Metastatic Breast Carcinoma in the Brain (tissue), 10 donors: ENCODE measurements around the genes ATP6V1E1, GSC2 and SLC25A1.

- PRO-cap, 10 experiments = no peak in any of the 10 experiments
Observed at GRCh38 chr22:11824920-11825531, 3703.0 kb upstream of the OR11H1 start.

GRCh38 chr22:15690109-15690488, 273 bp downstream of the POTEH start:
- PRO-cap, 10 experiments = no peak in any of the 10 experiments

DNA sequence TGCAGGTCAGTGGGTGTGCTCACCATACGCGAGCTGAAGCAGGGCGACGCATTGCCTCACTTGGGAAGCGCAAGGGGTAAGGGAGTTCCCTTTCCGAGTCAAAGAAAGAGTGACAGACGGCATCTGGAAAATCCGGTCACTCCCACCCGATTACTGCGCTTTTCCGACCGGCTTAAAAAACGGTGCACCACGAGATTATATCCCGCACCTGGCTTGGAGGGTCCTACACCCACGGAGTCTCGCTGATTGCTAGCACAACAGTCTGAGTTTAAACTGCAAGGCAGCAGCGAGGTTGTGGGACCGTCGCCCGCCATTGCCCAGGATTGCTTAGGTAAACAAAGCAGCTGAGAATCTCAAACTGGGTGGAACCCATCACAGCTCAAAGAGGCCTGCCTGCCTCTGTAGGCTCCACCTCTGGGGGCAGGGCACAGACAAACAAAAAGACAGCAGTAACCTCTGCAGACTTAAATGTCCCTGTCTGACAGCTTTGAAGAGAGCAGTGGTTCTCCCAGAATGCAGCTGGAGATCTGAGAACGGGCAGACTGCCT, 408.7 kb downstream of the CCT8L2 start:
- PRO-cap, 10 experiments = peak in 2 of 10 experiments; most common minus-strand start position 325 of the sequence (in 2)

DNA sequence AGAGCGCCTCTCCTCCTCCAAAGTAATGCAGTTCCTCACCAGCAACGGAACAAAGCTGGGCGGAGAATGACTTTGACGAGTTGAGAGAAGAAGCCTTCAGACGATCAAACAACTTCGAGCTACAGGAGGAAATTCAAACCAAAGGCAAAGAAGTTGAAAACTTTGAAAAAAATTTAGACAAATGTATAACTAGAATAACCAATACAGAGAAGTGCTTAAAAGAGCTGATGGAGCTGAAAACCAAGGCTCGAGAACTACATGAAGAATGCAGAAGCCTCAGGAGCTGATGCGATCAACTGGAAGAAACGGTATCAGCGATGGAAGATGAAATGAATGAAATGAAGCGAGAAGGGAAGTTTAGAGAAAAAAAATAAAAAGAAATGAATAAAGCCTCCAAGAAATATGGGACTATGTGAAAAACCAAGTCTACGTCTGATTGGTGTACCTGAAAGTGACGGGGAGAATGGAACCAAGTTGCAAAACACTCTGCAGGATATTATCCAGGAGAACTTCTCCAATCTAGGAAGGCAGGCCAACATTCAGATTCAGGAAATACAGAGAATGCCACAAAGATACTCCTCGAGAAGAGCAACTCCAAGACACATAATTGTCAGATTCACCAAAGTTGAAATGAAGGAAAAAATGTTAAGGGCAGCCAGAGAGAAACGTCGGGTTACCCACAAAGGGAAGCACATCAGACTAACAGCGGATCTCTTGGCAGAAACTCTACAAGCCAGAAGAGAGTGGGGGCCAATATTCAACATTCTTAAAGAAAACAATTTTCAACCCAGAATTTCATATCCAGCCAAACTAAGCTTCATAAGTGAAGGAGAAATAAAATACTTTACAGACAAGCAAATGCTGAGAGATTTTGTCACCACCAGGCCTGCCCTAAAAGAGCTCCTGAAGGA, 69.1 kb upstream of the CCT8L2 start:
- PRO-cap, 10 experiments = no peak in any of the 10 experiments

GRCh38 chr22:17159306-17159531, 142 bp upstream of the HDHD5 start:
- PRO-cap, 10 experiments = peak in 10 of 10 experiments; most common plus-strand start chr22:17159373 (in 7)

DNA sequence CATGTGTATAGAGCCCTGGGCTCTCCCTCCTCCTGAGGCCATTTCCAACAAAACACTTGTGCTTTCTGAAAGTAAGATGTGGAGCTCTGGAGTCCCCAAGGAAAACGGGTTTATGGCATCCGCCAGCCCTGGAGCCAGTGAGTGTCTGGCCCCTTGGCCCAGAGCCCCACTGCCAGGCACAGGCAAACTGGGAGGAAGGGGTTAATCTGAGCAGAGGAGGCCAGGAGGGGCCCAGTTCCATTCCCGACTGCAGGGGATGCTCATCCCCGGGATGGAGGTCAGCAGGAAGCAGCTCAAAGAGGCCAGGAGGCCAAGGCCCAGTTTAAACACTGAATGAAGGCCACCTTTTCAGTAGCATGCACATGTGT, 39.3 kb upstream of the ADA2 start:
- PRO-cap, 10 experiments = no peak in any of the 10 experiments

GRCh38 chr22:17418739-17419479, 49.6 kb downstream of the CECR2 start:
- PRO-cap, 10 experiments = peak in 3 of 10 experiments; most common plus-strand start chr22:17419070 (in 2); most common minus-strand start chr22:17419057 (in 2)

DNA sequence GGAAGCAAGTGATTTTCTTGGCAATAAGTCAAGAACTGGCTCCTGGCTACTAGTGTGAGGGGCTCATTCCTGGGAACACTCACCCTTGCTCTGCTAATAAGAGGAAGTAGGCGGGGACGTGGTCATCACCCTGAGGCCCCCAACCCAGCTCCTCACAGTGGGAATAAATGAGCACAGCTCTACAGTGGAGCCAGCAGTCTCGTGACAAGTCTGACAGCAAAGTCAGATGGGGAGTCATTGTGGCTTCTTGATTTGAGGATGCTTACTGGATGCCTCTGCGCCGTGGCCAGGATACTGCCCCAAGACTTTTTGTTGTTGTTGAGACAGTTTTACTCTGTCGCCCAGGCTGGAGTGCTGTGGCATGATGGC, 6.9 kb downstream of the SLC25A18 start:
- PRO-cap, 10 experiments = peak in 2 of 10 experiments; most common plus-strand start position 193 of the sequence (in 2); most common minus-strand start position 159 of the sequence (in 1)

DNA sequence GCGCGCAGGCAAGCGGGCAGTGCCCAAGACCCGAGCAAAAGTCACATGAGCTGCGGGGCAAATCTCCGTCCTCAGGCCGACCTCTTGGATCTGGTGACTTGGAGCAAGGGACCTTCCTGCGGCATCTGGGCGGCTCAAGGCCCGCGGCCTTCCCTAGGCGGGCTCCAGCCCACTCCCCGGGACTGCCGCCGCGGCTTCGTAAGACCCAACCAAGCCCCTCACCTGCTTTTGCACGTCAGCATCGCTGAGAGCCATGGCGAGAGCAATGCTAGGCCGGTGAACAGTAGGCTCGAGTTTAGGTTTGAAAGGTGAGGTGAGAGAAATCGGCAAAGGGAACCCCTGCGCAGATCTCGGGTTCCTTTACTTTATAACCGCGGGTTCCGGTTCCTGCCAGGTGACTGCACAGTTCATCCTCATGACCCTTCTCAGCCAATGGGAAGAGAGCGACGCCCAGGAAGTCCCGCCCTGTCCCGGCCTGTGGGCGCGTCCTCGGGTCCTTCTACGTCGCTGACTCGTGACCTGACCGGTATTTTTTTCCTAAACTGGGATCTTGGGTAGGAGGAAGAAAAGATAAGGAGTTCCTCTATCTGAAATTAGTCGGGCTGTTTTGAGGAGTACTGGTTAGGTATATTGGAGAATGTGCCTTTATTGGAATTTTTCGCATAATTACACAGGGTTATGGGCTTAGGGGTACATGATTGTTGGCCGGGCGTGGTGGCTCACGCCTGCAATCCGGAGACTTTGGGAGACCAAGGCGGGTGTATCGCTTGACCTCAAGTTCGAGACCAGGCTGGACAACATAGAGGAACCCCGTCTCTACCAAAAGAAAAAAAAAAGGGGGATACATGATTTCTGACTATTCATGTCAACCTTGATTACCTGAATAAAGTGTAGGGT, at the start of gene ATP6V1E1:
ATP6V1E1 (minus strand) TSS at position 369 of the 897 bp plus-strand sequence.
- PRO-cap, 10 experiments = peak in 10 of 10 experiments; most common plus-strand start position 486 of the sequence (in 2); most common minus-strand start position 369 of the sequence (in 6)

DNA sequence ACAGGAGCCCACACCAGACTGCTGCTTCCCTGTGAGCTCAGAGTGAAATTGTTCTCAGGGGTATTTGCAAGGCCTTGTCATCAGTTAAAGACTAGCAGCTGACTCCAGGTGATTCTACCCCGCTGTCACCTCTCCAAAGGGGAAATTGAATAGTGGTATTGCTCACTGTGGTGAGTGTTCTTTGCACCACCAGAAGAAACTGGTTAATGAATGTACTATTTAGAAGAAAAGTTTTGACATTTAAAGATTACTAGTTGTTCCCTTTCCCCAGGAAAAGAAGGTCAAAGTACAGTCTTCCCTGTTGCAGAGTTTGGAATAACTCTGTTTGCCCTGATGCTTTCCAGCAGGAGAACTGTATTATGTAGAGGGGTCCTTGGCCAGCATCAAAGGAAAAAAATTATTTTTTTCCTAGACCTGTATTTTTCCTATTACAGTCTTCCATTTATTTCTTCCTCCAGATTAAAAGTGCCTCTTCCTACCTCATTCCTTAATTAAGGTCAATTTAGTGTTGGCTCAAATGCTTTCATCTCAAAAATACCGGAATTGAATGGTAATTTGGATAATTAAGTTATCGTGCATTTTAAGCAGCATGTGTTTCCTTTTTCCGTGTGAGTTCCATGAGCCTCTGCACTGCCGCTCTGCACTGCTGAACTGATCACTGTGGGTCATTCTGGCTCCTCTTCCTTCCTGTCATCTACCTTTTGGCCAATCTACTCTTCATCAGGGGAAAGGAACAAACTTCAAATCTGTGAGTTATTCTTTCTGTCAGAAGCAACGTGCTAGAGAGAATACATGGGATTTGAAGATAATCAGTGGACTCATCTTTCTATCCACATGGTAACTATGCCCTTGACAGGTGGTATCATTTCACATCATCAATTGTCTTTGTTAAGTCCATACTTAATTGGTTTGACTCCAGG, 41.6 kb downstream of the BID start:
- PRO-cap, 10 experiments = no peak in any of the 10 experiments

GRCh38 chr22:17748565-17749111, 25.6 kb downstream of the BID start:
- PRO-cap, 10 experiments = peak in 1 of 10 experiments; most common plus-strand start chr22:17748816 (in 1); most common minus-strand start chr22:17748678 (in 1)

DNA sequence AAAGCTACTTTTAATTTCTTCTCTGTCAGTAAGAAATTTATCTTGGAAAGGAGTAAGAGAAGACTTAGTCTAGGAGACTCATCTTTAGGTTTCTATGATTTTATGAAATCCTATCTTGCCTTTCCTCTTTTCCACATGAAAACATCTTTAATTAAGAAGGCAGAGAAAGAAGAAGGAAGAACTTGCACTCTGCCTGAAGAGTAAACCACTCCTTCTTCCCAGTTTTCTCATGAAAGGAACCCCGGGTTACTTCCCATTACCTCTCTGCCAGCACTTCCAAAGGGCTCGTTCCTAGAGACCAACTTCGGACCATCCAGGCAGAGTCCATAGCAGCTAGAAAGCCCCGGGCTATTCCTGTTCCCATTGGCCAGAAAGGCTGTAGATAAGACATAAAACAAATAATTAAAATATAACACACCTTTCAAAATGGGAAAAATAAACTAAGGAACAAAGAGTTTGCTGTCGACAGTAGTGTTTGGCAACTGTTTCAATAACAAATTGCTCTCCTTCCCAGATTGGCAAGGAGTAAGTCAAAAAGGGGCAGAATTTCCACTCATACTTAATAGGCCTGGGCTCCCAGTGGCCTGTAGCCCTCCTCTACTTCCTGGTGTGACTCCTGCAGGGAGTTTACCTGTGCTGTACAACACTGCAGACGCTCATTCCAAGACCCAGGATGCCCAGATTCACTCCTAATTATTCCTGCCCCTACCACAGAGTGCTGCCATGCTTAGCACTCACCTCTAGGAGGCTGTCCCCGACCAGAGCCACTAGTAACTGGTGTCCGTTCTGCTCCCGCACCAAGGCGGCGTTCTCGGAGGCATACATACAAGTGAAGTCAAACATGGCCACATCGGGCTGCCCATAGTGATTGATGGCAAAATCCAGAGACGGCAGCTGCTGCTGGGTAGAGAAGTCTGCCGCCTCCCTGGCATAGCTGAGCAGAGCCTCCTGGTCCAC, 122.0 kb upstream of the BID start:
- PRO-cap, 10 experiments = no peak in any of the 10 experiments

GRCh38 chr22:17919970-17921096, 104.0 kb downstream of the MICAL3 start:
- PRO-cap, 10 experiments = no peak in any of the 10 experiments

DNA sequence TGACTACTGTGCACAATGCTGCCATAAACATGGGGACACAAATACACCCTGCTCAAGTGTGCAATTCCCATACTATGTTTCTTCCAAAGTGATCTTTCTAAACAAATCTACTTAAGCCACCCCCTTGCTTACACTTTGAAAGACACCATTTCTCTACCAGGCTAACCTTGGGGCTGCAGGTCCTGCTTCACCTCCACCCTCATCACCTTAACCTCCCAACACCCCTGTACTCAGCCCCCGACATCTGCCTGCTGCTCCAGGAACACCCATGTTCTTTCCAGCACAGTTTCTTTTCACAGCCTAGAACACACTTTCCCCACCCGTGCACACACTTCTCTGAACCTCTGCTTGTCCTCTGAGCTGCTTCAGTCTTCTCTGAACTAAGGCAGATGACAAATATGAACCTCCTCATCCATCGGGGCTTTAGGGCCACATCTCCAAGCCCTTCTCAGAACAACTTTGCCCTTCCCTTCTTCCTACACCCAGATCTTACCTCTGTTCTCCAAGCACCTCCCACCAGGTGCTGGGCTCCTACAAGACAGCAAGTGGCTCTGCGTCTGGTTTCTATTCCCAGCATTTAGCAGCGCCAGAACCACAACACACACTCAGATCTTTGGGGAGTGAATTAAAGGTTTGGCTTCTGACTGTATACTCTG, 96.9 kb downstream of the MICAL3 start:
- PRO-cap, 10 experiments = no peak in any of the 10 experiments

DNA sequence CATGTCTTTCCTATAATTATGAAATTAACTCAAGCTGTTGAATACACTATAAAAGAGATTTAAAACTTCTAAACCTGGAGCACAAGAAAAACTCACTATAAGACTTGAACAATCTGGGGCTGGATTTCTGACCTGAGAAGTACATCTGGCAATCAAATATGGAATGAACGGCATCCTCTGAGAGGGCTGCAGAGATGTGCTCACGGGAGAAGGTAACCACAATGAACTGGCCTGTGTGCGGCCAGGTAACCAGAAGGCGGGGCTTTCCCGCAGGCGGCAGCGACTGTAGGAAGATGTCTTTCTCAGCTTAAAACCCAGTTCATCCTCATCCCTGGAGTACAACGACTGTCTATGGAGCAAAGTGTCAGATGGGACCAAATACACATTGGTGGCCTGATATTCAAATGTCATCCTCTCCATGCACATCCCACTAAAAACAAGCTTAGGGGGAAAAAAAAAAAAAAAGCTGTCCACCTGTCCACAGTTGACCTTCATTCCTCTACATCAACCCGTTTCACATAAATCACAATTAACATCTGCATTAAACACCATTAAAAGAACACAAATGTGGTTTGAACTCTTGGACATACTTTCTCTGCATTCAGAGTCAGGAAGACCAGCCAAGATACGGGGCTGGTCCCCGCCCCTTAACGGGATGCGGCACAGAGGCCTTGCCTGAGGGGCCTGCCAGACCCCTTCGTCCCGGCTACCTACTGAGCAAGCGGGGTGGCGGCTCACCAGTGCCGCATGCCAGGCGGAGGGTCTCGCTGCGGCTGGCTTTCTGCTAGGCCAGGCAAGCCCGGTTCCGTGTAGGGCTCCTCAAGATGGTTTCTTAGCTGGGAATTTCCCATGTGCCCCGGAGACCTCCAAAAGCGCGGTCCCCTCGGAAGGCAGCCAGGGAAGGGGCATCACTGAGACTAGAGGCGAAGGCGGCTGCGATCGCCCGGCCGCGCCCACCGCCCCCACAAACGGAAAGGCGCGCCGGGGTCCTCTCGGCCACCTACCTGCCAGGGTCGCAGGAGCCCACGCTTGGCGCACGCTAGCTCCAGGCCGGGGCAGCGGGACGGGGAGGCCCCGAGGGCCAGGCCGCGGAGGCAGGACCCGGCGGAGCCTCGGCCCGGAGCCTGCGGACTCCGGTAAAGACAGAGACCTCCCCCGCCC, 24.2 kb downstream of the MICAL3 start:
- PRO-cap, 10 experiments = no peak in any of the 10 experiments

- PRO-cap, 10 experiments = no peak in any of the 10 experiments
Observed at GRCh38 chr22:18098807-18099399, 11.7 kb upstream of the TUBA8 start.

GRCh38 chr22:19150219-19150496, at the start of gene GSC2:
TSS of gene GSC2 (minus strand) at chr22:19150292.
- PRO-cap, 10 experiments = no peak in any of the 10 experiments

- PRO-cap, 10 experiments = peak in 1 of 10 experiments; most common plus-strand start chr22:19177970 (in 1); most common minus-strand start chr22:19177836 (in 1)
Observed at GRCh38 chr22:19177584-19178122, 883 bp downstream of the SLC25A1 start.

DNA sequence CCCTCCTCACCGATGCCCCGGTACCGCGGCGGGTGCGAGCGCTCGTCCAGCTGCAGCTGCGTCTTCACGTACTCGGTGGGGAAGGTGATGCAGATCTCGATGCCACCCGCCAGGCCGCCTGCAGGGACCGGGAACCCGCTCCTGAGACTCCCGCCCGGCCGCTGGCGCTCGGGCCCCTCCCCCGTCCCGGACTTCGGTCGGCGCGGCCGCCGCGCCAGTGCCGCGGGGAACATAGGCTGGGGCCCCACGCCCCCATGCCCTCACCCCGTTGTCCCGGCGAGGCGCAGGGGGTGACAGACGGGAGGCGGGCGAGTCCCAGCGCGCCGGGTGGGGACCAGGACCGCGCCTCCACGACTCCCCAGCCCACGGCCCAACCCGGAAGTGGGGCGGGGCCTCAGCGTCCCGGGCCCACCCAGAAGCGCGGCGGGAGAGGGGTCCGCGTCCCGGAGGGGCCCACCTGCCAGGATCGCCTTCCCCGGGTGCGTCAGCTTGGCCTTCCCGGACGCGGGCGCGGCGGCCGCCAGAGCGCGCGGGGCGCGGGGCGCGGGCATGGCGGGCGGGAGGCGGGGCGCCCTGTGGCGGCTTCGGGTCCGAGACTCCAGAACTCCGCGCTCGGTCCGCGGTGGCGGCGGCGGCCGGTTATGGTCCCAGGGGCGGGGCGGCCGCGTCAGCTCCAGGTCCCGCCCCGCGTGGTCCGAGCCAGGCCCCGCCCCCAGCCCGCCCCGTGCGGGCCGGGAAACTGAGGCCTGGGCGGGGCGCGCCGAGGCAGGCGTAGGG, at the start of gene SLC25A1:
SLC25A1 (minus strand) TSS at position 614 of the 777 bp plus-strand sequence.
- PRO-cap, 10 experiments = peak in 10 of 10 experiments; most common plus-strand start position 189 of the sequence (in 1); most common minus-strand start position 614 of the sequence (in 10)

- PRO-cap, 10 experiments = no peak in any of the 10 experiments
Observed at GRCh38 chr22:19292980-19293187, 1.4 kb upstream of the CLTCL1 start.